Natural killer cell (primary cell): ENCODE data around the gene KLRC4.

DNA sequence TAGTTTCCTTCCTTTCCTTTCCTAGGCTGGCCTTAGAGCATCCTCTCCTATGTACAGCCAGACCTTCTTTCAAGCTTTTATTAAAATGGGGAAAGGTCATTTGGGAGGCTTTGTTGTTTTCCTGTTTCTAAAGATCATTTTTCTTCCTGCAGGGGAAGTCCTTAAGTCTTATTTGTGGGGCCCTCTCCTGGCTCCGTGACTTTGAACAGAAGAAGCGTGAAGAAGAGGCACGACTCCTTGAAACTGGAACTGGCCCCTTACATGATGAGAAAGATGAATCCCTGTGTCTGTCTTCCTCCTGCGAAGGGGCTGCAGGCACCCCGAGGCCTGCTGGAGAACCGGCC is 85.3 kb upstream of the PZP start:
- PRO-cap = no peak

DNA sequence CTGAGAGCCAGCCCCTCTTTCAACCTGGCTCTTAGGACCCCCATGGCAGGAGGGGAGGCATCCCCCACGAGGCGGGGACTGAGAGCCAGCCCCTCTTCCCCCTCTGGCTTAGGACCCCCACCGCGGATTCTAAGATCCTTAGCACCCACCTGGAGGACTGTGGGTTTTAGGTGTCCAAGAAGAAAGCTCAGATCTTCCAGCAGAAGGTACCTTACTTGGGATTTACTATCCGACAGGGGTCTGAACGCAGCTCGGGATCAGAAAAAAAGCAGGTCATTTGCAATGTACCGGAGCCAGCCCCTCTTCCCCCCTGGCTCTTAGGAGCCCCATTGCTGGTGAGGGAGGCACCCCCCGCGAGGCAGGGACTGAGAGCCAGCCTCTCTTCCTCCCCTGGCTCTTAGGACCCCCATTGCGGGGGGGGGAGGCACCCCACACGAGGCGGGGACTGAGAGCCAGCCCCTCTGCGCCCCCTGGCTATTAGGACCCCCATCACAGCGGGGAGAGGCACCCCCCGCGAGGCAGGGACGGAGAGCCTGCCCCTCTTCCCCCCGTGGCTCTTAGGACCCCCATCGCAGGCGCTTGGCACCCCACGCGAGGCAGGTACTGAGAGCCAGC is 198.1 kb upstream of the PZP start:
- PRO-cap = no peak

- PRO-cap = no peak
Observed at GRCh38 chr12:9437967-9438352, 169.8 kb downstream of the KLRB1 start.

GRCh38 chr12:9718249-9718518 is 42.5 kb downstream of the CD69 start:
- PRO-cap = no peak

DNA sequence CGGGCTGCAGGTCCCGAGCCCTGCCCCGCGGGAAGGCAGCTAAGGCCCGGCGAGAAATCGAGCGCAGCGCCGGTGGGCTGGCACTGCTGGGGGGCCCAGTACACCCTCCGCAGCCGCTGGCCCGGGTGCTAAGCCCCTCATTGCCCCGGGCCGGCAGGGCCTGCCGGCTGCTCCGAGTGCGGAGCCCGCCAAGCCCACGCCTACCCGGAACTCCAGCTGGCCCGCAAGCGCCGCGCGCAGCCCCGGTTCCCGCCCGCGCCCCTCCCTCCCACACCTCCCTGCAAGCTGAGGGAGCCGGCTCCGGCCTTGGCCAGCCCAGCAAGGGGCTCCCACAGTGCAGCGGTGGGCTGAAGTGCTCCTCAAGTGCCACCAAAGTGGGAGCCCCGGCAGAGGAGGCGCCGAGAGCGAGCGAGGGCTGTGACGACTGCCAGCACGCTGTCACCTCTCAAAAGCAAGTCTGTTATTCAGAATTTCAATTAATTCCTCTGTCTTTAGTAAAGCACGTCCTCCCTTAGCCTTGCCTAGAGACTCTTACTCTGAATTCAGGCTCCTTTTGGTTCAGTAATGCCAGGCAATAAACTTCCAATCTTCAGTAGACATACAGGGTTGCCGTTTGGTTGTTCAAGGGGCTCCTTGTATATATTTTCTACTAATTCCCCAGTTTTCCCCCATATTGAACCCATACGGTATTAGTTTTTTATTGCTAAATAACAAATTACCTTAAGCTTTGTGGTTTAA is 20.8 kb downstream of the CD69 start:
- PRO-cap = no peak

DNA sequence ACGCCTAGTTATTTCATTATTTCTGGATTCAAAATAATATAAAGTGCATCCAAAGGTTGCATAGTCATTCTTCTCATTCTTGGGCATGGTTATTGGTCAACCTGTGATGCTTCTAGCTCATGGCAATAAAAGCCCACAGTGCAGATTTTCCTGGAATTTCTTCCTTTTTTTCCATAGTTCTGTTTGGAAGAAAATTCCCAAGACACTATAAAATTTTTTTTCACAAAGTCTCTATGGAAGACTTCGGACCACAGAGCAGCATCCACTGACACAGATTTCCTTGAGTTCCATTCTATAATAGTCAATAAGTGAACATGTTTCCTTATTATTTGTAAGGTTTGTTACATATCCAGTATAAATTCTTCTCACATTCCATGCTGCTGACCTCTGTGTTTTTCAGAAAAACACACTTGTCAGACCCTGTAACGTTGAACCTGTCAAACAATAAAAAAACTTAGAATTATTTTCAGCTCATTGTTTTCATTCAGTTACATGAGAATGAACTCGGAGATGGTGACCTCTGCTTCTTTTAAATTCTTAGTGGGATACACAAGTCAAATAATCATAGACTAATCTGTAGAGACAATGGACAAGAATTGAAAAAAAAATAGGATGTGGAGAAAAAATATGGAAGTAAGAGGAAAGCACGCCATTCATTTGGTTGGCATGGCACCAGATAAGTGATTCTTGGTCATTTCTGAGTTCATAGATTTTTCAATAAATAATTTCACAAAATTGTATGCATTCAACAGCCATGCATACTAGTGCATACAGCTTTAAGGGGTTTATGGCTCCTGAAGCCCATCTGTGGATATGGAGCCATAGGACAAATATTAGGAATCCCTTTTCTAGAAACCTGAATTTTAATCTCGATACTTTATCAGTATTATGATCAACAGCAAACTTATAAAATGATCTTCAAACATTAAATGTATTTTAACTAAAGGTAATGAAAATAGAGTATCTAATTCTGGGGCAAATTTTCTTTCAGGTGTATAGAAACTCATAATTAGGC is 7.2 kb downstream of the CD69 start:
- PRO-cap = no peak

- PRO-cap = no peak
Observed at GRCh38 chr12:9798010-9798364, 29.3 kb upstream of the KLRF1 start.

DNA sequence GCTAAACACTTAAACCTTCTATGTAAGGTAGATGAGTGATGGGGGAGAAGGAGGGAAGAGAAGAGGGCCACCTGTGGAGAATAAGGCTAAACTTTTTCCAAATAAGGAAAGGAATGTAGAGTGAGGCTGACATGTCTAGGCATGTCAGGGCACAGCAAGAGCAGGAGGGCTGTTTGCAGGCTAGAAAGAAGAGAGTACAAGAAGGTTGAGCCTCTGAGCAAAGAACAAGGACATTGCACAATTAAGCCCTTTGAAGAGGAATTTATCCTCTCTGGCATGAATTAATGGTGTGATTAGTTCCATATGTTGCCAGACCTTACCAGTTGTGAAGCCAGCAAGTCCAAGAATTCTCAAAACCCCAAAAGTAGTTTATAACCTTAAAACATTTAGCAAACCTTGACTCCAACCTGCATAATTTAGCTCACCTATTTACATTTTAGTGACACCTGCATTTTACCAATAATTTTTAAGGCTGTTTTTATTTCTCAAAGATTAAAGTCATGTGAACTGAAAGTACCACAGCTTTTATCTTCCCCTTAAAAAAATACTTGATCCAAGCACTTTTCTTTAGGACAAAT is 20.9 kb downstream of the CLEC2A start:
- PRO-cap = no peak

DNA sequence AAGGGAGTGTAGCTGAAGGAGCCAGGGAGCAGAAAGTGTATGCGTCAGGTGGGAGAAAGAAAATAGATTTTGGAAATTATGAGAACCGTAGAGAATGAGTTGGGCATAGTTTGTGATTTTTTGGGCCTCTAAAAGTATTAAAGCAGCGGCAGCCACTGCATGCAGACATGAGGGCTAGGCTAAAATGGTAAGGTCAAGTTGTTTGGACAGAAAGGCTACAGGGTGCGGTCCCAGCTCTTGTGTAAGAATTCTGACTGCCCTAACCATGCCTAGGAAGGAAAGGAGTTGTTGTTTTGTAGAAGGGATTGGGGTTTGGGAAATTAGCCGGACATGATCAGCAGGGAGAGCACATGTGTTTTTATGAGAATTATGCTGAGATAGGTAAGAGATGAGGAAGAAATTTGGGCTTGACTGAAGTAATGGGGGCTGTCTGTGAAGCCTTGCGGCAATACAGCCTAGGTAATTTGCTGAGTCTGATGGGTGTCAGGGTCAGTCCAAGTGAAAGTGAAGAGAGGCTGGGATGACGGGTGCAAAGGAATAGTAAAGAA is 6.1 kb upstream of the CLEC12A start:
- PRO-cap = no peak

DNA sequence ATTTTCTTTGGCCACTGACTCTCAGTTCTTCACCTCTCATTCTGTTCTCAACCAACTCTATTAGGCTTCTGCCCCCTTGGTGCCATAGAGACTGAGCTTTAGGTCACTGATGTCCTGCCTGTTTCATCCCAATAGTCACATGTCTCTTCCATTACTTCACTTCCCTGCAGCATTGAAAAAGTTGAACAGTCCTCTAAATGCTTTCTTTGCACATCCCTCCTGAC is 2.7 kb downstream of the CLEC12A start:
- PRO-cap = no peak

GRCh38 chr12:10128572-10129334 is 1.2 kb downstream of the CLEC7A start:
- PRO-cap = no peak

DNA sequence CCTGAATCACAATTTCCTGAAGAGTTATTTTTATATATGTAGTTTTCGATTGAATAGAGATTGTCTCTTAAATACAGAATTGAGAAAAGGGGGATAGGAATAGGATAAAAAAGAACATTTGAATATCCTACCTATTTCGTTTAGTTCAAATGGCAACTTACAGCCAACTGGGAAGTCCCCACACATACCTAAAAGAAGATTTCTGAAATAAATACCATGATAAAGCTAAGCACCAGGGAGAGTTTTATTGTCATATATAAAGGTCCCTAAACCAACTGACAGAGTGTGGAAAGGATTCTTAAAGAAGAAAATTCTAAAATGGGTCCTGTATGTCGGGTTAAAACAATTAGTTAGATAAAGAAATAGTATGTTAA is 1.9 kb upstream of the KLRK1 start:
- PRO-cap = no peak

DNA sequence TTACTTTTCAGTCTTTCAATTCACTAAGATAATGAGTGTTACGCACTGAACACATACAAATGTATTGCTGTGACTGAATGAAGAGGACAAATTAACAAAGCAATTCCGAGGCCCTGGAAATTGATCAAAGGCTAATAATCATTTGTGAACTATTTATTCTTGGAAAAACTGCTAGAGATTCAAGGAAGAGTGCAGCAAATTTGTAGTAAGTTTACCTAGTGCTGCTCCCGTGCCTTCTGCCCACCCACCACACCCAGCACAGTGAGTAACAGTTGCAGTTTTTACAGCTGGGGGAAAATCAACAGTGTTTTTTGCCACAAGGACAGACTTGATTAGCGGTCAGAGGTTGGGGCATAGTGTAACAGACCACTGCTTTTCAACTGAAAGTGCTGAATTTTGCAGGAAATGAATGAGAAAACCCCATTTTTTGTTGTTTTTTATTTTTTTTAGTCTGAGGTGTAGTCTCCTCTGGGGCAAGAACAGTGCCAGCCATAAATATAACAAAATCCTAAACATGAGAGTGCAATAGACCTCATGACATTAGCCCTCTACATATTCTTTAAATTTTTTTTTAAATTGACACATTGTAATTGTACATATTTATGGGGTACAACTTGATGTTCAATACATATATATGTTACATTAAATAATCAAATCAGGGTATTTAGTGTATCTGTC is 7.5 kb upstream of the KLRK1 start:
- PRO-cap = bidirectional peak, plus-strand start at position 461 of the sequence, minus-strand start at position 238 of the sequence

GRCh38 chr12:10409279-10409775 is at the start of gene KLRC4:
TSS of gene KLRC4 (minus strand) at chr12:10409757.
- PRO-cap = bidirectional peak, plus-strand start at chr12:10409663, minus-strand start at chr12:10409585

DNA sequence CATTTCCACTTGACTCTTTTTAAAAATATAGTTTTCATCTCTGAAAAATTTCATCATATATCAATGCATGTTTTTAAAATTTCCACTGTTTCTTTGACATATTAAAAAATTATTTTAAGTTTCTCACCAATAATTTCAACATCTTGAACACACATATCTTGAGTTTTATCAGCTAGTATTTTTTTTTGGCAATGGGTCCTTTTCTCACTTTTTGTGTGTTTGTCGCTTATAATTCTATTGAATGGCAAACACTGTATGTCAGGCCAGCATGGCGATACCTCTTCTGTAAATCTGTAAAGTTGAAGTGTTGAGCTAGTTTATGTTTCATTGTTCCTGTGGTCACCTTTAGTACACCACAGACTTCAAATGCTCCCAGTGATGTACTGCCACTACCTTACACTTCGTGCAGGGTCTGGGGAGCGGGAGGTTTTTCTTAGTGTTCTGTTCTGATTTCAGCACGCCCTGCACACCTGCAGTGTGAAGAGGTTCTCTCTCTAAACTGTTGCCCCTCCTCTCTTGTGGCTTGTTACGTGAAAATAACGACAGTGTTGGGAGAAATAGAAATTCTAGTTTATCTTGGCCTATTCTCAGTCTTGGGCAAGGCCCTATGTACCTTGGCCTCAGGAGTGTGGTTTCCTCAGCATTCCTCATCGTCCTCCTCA is 48.4 kb downstream of the EIF2S3B start:
- PRO-cap = bidirectional peak, plus-strand start at position 323 of the sequence, minus-strand start at position 293 of the sequence

- PRO-cap = bidirectional peak, plus-strand start at chr12:10672396, minus-strand start at chr12:10672281; bidirectional peak, plus-strand start at chr12:10672905, minus-strand start at chr12:10672623
Observed at GRCh38 chr12:10672202-10673121, 1.4 kb downstream of the STYK1 start.

DNA sequence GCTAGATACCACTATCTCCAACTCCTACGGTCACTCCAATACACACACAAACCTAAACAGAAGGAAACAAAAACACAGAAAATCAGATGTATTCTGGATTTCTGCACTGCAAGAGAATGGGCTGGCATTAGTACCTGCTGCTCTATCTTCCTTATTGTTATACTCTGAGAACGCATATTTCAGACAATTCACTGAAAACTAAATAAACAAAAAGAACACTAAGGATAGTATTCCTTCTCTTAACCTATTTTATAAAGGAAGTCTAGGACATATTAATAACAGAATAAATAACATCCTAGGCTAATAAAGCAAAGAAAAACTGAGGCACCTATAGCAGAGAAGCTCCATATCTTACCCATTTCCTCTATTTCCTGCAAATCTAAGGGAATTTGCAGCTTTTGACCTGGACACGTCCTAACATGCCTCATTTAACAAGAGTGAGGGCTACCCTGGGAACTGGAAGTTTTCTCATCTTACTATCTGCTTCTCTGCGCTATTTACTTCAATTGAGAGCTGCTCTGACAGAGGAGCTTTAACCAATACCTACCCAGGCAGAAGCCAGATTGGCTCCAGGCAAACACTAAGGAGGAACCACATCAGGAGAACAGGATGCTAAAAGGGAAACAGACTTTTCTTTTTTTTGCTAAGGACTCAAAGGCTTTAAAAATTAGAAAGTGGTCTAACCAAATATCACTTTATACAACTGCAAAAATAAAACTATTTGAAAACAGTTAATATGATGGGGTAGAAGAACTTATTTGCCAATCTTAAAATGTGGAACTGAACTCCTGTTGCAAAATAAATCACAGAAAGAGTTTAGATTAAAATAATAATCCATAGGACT is 5.7 kb downstream of the YBX3 start:
- PRO-cap = no peak

- PRO-cap = no peak
Observed at GRCh38 chr12:10720618-10721336, 2.3 kb downstream of the YBX3 start.

GRCh38 chr12:11291306-11291793 is 18.9 kb downstream of the PRB4 start:
- PRO-cap = no peak

- PRO-cap = bidirectional peak, plus-strand start at chr12:11545962, minus-strand start at chr12:11545824; bidirectional peak, plus-strand start at chr12:11546290, minus-strand start at chr12:11546089
Observed at GRCh38 chr12:11545144-11546145, 104.0 kb upstream of the ETV6 start.